SJCRH30 (cell line): ENCODE measurements around a stretch of chr16.

GRCh38 chr16:85553946-85554505 lies 59.1 kb upstream of the GSE1 start:
- RAMPAGE, long total RNA = no peak

GRCh38 chr16:85561177-85561625 lies 51.9 kb upstream of the GSE1 start:
- RAMPAGE, long total RNA = no peak

- RAMPAGE, long total RNA = no peak
Observed at GRCh38 chr16:85569384-85570324, 43.5 kb upstream of the GSE1 start.

GRCh38 chr16:85599052-85599990 lies 13.8 kb upstream of the GSE1 start:
- RAMPAGE, long total RNA = no peak

- RAMPAGE, long total RNA = no peak
Observed at GRCh38 chr16:85602966-85603308, 10.2 kb upstream of the GSE1 start.

DNA sequence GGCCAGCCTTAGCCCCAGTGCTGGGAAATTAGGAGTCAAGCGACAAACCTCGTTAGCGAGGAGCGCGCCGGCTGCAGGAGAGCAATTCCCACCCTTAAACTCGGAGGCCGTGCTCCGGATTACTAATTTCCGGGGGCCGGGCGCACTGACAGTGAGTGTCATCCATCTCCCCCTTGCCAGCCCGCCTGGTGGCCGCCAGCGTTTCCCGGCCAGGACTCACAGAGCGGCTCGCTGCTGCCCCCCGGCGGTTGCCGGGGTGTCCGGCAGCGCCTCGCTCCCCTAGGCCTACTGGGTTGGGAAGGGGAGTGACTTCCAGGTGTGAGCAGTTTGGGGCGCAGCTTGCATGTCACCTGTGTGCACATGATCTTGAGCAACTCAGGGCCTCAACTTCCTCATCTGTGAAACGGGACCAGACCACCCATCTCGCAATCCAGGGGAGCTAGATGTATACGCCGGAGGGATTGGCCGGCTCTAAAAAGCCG lies 2.6 kb upstream of the GSE1 start:
- RAMPAGE, long total RNA = no peak

DNA sequence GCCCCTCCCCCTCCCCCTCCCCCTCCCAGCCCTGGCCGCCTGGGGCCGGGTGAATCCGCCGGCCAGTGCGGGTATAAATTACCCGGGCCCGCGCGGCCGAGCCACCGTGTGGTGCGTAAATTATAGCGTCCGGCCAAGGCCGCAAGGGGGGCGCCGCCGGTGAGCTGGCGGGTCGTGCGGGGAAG lies 1.9 kb upstream of the GSE1 start:
- RAMPAGE, long total RNA = no peak

DNA sequence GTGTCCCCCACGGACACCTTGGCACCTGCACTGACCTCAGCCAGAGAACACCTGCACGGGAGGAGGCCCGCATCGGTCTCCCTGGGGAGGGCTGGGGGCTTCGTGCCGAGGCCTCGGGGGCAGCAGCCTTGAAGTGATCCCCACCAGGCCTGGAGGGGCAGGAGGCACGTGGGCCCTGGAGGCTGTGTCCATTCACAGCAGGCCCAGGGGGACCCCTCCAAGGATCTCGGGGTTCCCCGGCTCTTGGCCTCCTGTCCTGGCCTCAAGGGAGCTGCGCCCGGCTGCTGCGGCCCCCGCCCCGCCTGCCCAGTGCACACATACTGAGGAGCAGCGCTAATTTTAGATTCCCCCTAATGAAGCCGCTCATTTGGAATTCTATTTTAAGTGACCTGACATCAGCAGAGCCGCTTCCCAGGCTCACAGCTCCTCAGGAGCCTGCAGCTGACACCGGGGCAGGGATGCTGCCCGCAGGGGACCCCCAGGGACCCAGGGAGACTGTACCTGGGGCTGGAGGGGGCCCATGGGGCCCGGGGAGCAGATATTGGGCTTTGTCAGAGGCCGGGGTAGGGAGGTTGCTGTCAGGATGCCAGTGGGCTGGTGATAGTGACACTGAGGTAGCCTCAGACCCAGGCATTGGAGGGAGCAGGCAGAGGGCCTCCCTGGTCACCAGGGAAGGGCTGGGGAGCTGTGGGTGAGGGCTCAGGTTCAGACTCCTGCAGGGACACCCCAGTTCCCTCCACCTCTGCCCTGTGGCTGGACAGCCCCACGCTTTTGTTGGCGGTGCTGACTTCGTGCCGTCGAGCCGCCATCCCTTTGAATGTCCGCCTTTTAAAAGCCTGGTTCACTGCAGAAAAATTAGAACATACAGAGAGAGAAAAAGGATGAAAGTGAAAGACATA lies 15.0 kb downstream of the GSE1 start:
- RAMPAGE, long total RNA = no peak

- RAMPAGE, long total RNA = no peak
Observed at GRCh38 chr16:85663694-85664541, 24.8 kb downstream of the GINS2 start.

DNA sequence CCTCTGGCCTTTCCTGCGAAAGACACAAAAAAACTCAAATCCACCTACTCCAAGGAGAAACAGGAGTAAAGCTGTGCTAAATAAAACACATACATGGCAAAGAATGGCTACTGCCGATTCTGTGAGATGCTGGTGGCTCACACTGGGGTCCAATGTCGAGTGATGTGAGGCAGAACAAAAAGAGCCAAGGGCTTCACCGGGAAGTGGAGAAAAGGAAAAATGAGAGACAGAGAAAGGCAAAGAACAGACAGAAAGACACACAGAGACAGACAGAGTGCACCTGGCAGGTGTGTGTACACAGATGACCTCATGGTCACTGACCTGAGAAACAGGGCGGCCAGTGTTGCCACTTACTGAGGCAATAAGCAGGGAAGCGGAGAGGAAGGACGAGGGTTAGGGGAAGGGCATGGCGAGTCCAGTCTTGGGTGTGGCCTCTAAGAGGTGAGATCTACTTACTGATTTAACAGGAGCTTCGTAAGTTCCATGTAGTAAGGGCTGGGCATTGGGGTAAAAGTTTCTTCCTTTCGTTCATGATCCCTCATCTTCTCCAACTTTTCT lies 7.5 kb downstream of the GINS2 start:
- RAMPAGE, long total RNA = no peak

- RAMPAGE, long total RNA = no peak
Observed at GRCh38 chr16:85838287-85838740, 38.8 kb downstream of the COX4I1 start.

GRCh38 chr16:85868335-85868938 lies 30.5 kb upstream of the IRF8 start:
- RAMPAGE, long total RNA = no peak

- RAMPAGE, long total RNA = no peak
Observed at GRCh38 chr16:85935669-85936456, 36.9 kb downstream of the IRF8 start.

DNA sequence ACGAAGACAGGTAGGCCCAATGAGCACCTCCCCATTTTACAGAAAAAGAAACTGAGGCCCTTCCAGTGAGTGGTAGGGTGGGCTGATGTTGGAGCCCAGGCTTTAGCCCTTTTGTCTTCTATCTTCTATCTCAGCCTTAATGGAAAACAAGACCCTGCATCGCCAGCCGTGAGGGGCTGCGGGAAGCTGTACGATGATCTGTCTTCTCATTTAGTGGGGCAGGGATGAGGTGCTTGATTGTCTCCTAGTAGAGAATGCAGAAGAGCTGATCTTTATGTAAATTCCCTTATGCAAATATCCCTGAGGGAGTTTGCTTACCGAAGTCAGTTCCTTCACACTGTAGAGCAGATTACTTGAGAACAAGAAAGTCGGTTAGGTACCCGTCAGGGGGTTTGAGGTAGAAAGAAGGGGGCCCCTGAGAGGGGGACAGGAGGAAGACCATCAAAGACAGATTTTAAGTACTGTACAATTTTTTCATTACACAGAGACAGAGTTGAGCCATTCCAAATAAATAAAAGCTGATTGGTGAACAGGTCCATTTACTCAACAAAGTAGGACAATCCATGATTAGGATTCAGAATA lies 66.2 kb downstream of the IRF8 start:
- RAMPAGE, long total RNA = no peak

- RAMPAGE, long total RNA = no peak
Observed at GRCh38 chr16:85979417-85980092, 80.6 kb downstream of the IRF8 start.

DNA sequence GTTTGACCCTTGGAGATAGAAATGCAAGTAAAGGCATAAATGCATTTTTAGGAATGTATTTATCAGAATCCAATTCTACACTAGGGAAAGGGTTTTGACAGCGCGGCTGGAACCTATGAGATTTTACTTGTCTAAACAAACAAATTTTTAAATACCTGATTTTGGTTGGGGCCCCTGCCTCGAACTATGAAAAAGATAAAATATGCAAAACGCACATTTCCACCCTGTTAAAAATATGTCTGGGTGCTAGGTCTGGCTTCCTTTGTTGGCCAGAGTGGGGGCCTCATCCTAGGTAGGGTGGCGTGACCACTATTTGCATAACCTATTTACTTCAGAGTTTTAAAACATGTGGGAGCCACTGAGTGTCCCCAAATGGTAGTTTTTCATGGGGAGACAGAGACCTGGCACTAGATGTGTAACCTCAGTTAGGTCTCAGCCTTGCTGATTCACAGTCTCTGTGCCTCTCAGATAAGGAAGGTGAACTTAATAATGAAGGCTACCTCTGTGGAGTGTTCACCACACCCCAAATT lies 103.1 kb downstream of the IRF8 start:
- RAMPAGE, long total RNA = no peak

DNA sequence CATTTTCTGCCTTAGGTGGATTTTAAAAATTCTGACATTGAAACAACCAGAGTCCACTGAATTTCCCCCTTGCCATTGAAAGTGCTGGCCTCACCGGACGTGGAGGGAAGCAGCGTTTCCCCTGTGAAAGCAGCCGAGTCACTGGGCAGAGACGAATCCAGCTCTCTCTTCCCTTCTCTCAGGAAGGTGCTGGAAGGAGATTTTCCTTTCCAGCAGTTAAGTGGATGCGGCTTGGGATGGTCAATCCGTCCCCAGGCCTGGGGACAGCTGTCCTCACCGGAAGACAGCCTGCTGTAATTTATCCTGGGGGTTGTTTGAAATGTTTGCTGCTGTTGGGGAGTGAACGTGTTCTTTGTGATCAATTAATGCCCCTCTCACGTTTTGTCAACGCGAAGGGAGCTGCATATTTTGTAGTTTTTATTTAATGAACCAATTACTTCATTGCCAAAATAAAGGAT lies 270.9 kb upstream of the FOXF1 start:
- RAMPAGE, long total RNA = no peak

DNA sequence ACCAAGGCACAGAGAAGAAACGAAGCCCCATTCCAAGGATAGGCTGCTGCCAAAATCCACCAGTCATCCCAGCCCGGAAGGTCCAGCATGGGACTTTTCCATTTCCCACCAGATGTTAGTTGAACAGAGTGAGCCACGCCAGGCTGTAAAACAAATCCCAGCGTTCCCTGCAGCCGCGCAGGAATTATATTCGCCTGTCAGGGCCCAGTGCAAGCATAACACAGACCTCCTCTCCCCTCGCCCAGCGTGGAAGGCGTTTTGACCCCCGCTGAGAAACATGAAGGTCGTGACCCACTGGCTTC lies 212.2 kb upstream of the FOXF1 start:
- RAMPAGE, long total RNA = no peak

GRCh38 chr16:86323187-86323561 lies 187.2 kb upstream of the FOXF1 start:
- RAMPAGE, long total RNA = no peak

- RAMPAGE, long total RNA = no peak
Observed at GRCh38 chr16:86365905-86366191, 144.5 kb upstream of the FOXF1 start.